Sigmoid colon (tissue), 4 donors: Measurements from ENCODE around the genes UCP3 and CHRDL2.

DNA sequence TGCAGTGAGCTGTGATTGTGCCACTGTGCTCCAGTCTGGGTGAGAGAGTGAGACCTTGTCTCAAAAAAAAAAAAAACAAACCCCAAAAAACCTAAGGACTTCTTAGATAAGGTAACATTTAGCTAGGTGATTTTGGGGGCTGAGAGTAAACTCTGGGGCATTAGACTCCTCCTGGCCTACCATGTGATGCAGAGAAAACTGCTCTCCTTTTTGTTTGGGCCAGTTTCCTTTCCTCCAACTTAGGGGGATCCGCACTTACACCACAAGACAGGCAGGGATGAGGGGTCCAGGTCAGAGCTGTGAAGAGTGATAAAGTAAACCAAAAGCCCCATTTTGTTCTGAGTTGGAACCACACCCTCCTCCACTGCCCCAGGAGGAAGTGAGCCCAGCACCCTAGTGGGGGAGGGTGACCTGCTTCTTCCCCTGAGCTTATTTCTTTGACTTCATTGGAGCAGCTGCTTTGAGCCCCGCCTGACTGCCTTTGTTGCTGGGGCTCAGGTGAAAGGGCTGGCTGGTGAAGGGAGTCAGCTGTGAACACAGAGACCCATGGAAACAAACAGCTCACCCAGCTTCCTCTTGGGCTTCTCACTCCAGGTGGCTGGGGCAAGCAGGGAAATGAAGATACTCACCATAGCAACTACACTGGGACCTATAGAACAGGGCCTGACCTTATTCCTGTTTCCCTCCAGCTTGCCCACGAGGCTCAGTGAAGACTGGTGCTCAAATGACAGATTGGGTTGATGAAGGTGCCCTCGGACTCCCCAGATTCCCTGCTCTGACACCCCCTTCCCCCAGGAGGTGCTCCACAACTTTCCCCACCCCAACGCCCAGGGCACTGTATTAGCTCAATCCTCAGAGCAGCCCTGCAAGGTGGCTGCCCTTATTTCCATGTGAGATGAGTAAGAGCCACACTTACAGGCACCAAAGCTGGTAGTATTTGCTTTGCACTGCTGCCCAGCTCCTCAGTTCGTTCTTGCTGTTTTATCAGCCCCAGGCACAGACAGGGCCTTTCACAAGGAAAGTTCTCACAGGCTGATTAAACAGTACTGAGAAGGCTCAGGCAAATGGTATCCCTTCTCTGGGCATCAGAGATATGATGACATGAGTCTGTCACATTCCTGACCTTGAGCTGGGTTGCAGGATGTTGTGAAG, 2.5 kb downstream of the UCP2 start:
- PRO-cap, result no peak
- RAMPAGE, long total RNA, 4 experiments, result no peak in any of the 4 experiments

DNA sequence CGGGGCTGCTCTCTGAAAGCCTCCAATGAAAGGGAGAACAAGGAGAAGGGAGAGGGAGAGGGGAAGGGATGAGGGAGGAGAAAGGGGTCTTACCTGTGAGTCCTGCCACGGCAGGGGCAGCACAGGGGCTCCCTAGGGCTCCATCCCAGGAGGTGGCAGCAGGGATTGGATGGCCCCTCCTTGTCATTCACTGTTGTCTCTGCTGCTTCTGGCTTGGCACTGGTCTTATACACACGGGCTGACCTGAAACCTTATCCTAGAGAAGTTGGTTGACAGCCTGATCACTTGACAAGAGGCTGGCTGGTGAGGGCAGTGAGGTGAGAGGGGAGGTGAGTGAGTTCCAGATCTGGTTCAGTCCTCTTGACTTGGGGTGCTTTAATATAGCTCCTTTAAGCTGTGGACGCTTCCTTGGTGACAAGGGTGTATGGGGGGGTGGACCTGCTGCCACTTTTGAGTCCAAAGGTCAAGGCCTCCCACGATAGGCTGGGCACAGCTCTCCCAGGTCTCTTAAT, at the start of gene UCP3:
Gene UCP3, minus strand, starts transcription at position 201 of the 512 bp plus-strand sequence.
- PRO-cap, result no peak
- RAMPAGE, long total RNA, 4 experiments, result no peak in any of the 4 experiments

DNA sequence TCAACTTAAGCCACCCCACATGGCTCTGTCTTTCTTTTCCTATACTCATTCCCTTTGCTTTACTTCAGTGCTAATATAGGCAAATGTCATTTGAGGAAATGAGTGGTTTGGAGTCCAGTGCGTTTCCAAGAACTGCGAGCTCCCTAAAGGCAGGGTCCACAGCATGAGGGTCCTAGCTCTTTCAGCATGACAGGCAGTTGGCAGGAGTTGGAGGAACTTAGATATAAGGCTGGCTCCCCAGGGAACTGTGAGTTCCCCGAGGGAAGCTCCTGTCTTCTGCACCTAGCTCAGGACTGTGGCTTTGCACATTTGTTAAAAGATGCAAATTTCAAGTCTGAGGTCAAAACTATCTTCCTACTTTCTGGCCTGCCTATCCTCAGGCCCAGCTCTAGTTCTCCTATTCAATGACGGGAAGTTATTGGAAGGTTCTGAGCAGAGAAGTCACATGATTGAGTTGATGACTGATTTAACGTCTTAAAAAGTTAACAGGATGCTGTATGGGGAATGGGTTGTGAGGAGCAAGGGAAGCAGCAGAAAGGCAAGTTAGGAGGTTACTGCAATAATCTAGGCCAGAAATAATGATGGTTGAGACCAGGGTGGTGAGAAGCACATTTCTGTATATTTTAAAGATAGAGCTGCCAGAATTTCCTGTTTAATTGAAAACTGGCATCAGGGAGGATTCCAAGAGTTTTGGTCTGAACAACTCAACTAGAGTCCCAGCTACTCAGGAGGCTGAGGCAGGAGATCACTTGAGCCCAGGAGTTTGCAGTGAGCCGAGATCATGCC, 11.7 kb upstream of the UCP3 start:
- PRO-cap, result no peak
- RAMPAGE, long total RNA, 4 experiments, result no peak in any of the 4 experiments

- PRO-cap, result no peak
- RAMPAGE, long total RNA, 4 experiments, result no peak in any of the 4 experiments
Observed at GRCh38 chr11:74288048-74288582, 23.3 kb downstream of the P4HA3 start.

GRCh38 chr11:74417451-74417883, 19.2 kb upstream of the PGM2L1 start:
- PRO-cap, result no peak
- RAMPAGE, long total RNA, 4 experiments, result no peak in any of the 4 experiments

GRCh38 chr11:74441936-74442341, 25.4 kb downstream of the KCNE3 start:
- PRO-cap, result no peak
- RAMPAGE, long total RNA, 4 experiments, result no peak in any of the 4 experiments

DNA sequence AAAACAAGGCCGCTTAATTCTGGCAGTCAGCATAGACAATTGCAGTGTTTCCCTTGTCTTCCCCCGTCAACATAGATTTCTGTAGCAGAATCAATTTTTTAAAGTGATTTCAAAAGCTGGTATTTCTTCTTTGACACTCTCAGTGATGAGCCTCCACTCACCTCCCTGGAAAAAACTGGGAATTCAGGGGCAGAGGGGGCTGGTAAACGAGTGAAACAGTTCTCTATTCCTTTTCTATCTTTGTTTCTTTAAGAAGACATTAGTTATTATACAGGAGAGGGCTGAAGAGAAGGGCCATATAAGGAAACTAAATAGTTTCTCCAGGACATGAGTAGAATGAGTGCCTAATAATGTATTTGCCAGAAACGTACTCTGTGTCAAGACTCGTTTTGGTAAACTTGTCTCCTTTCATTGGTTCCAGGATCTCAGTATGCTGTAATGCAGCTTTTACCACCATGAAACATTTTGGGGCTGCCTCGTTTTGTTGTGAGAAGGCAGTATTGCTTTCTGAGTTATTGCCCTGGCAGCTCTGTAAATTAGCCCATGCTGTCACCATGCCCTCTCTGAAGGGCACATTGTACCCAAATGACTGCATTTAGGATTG, 51.6 kb downstream of the POLD3 start:
- PRO-cap, result no peak
- RAMPAGE, long total RNA, 4 experiments, result no peak in any of the 4 experiments

GRCh38 chr11:74730825-74731920, at the start of gene CHRDL2:
CHRDL2 (minus strand) TSS chr11:74731426.
- PRO-cap, result no peak
- RAMPAGE, long total RNA, 4 experiments, result no peak in any of the 4 experiments

DNA sequence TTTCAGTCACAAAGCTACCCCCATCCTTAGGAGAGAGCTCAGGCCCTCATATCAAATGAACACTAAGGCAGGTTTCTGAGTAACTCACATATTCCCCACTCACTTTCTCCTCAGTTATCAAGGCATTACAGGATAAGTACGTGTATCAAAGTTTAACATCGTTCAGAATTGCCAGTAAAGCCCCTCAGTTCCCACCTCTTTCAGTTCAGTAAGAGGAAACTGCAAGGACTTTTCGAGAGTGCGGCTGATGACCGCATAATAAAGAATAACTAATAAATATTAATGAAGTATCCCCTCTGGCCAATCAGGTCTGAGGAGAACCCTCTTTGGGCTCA, 246 bp upstream of the RNF169 start:
- PRO-cap, result bidirectional peak, plus-strand start outside the sequence, minus-strand start at position 202 of the sequence
- RAMPAGE, long total RNA, 4 experiments, result no peak in any of the 4 experiments

DNA sequence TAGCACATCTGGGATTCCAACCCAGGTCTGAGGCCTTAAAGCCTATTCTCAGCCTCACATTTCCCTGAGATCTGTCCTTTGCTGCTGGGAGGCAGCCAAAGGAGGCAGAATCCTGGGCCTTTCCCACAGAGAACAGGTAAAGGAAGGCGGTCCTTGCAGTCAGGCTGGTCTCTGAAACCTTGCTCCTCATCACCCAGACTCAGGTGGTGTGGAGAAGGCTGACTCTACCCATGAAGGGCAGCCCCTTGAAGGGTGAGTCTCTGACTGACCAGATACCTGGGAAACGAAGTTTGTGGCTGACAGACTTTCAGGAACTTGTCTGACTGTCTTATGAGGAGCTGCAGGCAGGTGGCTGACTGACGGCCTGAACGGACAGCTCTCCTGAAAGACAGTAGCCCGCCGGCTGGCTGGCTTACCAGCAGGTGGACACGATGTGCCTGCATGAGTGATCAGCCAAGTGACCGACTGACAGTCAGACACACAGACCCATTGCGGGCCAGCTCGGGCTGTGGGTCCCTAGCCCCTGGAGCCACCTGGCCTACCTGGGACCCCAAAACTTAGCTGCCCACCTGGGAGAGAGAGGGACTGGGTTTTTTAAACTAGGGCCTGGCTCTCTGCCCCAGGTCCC, 8.0 kb downstream of the SLCO2B1 start:
- PRO-cap, result no peak
- RAMPAGE, long total RNA, 4 experiments, result no peak in any of the 4 experiments

DNA sequence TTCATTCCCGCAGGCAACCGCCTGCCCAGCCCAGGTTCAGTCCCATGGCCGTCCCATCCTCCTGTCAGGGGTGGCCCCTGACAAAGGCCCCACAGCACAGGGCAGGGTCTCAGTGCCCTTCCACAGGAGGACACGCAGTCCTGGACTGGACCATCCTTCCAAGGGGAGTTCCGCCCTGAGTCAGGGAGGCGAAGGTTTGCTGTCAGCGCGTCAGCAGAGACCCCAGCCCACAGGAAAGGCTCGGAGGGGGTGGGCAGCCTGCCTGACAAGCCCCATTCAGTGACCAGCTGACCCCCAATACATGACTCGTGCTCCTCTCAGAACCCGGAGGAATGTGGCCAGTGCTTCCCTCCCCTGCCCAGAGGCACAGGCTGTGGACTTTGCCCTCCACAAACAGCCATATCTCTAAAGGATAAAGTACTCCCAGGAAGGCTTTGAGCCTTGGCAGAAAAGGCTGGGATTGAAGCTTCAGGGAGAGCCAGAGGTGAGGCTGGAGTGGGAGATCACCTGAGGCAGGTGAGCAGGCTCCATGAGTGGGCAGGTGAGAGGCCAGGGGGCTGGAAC, 8.6 kb downstream of the SLCO2B1 start:
- PRO-cap, result no peak
- RAMPAGE, long total RNA, 4 experiments, result no peak in any of the 4 experiments

- PRO-cap, result no peak
- RAMPAGE, long total RNA, 4 experiments, result no peak in any of the 4 experiments
Observed at GRCh38 chr11:75164287-75164757, 13.4 kb downstream of the SLCO2B1 start.

DNA sequence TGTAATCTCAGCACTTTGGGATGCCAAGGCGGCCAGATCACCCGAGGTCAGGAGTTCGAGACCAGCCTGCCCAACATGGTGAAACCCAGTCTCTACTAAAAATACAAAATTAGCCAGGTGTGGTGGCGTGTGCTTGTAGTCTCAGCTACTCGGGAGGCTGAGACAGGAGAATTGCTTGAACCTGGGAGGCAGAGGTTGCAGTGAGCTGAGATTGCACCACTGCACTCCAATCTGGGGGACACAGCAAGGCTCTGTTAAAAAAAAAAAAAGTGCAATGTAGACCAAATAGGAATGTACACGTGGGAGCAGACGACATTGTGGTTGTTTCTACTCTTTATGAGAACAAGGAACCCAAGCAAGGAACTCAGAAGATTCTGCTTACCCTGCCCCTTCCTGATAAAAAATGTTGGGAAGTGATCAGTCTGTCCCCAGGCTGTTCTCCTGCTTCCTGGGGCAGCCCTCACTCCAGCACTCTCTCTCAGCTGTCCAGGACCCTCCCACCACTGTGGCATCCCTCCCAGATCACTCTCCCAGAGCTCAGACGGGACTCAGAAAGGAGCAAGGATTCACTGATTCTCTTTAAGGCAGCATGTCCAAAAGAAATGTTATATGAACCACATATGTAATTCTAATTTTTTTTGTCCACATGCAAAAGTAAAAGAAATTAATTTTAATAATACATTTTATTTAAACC, 31.7 kb downstream of the SLCO2B1 start:
- PRO-cap, result no peak
- RAMPAGE, long total RNA, 4 experiments, result no peak in any of the 4 experiments

GRCh38 chr11:75195089-75196023, 44.4 kb downstream of the SLCO2B1 start:
- PRO-cap, result no peak
- RAMPAGE, long total RNA, 4 experiments, result no peak in any of the 4 experiments

DNA sequence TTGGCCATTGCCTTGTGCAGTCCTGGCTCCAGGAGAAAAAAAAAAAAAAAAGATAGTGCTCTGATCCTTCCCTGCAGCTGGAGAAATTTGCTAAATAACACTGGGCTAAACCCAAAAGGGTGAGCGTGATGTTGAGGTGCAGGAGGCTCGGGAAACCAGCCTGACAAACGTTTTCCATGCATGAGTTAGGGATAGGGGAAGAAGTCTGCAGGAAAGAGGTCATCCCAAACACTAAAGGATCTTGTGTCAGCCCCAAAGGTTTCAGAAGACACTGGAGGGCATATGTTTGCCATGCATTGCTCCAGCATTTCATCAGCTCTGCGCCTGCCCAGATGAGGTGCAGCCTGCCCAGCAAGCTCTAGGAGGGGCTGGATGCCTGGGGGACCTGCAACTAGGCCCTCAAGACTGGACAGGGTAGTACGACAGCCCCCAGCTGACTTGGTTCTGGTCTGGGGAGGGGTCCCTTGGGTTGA, 23.2 kb downstream of the TPBGL start:
- PRO-cap, result no peak
- RAMPAGE, long total RNA, 4 experiments, result no peak in any of the 4 experiments

GRCh38 chr11:75306233-75307234, 44.9 kb downstream of the ARRB1 start:
- PRO-cap, result no peak
- RAMPAGE, long total RNA, 4 experiments, result no peak in any of the 4 experiments

GRCh38 chr11:75313827-75314525, 37.5 kb downstream of the ARRB1 start:
- PRO-cap, result no peak
- RAMPAGE, long total RNA, 4 experiments, result no peak in any of the 4 experiments

DNA sequence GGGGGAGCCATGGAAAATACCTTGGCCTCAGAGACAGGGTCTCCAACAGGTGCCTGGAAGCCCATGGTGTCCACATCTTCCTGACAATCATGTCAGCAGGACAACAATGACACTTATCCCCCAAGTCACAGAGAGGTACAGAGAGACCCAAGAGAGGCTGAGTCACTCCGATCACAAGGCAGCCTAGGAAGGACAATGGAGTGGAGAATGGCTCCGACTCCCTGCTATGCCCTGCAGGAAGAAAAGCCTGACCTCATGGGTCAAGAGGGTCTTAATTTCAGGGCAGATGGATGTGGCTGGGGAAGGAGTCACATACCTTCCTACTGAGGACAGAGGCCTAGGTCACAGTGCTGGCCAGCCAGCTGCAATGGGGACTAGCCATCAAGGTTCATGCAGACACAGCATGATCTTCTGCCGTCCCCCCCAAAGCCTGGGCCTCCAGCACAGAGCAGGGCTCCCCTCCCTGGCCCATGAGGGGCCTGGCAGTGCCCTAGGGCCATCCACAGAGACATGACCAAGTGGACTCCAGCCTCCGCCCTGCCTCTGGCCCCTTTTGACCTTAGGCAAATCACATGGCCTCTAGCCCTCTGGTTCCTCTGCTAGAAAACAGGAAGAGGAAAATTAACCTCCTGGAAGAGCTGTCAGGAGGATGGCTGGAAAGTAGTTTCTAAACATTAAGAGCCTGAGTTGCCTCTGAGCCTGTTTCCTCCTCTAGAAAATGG, 1.9 kb downstream of the ARRB1 start:
- PRO-cap, result no peak
- RAMPAGE, long total RNA, 4 experiments, result no peak in any of the 4 experiments

GRCh38 chr11:75351001-75351383, 469 bp downstream of the ARRB1 start:
- PRO-cap, result no peak
- RAMPAGE, long total RNA, 4 experiments, result no peak in any of the 4 experiments

GRCh38 chr11:75403627-75404713, 4.7 kb downstream of the RPS3 start:
- PRO-cap, result no peak
- RAMPAGE, long total RNA, 4 experiments, result no peak in any of the 4 experiments